ENCODE data around the gene FGD4.

DNA sequence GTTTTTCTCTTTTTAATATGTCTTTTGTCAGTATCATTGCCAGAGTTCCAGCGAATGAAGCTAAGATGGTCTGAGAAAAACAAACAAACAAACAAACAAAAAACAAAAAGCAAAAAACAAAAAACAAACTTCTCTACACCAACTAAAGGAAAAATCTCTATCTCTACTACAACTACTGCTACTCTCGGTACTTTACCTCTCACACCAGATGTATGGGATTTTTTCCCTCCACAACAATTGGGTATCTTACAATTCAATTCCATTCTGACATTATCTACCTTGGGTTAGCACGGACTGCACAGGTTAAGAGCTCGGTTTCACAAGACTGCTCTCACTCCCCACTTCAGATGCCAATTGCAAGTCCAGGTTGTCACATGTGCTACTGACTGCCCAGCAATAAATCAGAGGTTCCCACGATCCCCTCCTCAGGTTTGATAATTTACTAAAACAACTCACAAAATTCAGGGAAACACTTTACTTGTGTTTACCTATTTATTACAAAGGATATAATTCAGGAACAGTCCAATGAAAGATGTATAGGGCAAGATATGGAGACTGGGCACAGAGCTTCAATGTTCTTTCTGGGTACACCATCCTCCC, 58.0 kb downstream of the OVCH1 start:
- CAGE, long polyA plus RNA = no peak
- RRBS = no CpG with 5 or more reads among the region's 5 CpGs

DNA sequence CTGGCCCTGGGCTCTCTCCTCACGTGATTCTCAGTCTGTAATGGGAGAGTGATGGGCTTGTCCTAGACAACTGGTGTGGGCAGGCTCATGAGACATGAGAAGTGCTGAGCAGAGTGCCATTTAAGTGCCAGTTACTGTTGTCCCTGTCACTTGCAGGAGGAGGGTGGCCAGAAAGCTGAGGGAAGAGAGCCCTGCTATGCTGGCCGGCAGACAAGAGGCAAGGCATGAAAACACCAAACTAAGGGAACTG, 48.6 kb upstream of the OVCH1 start:
- CAGE, long polyA plus RNA = no peak
- RRBS = no CpG with 5 or more reads among the region's 2 CpGs

DNA sequence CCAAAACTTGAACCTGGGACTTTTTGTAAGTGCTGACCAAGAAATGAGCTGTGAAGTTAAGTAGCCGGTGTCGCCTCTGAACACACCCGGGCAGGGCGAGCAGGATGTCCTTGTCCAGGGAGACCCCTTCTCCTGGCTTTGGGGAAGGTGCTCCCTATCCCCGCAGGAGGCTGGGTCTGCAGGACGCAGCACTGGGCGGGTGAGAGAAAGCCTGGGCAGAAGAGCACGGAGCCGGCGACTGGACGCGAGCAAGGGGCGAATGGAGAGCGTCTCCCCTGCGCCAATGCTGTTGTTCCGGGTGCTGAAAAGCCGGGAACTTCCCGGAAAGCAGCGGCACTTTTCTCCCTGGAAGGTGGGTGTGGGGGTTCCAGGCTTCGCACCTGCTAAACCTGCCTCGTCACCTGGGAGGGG, 417.0 kb upstream of the TMTC1 start:
- CAGE, long polyA plus RNA = no peak
- RRBS = 4% methylated on average over 8 of the region's 21 CpGs

- CAGE, long polyA plus RNA = no peak
- RRBS = no CpG with 5 or more reads among the region's 4 CpGs
Observed at GRCh38 chr12:30345891-30346550, 349.6 kb downstream of the IPO8 start.

DNA sequence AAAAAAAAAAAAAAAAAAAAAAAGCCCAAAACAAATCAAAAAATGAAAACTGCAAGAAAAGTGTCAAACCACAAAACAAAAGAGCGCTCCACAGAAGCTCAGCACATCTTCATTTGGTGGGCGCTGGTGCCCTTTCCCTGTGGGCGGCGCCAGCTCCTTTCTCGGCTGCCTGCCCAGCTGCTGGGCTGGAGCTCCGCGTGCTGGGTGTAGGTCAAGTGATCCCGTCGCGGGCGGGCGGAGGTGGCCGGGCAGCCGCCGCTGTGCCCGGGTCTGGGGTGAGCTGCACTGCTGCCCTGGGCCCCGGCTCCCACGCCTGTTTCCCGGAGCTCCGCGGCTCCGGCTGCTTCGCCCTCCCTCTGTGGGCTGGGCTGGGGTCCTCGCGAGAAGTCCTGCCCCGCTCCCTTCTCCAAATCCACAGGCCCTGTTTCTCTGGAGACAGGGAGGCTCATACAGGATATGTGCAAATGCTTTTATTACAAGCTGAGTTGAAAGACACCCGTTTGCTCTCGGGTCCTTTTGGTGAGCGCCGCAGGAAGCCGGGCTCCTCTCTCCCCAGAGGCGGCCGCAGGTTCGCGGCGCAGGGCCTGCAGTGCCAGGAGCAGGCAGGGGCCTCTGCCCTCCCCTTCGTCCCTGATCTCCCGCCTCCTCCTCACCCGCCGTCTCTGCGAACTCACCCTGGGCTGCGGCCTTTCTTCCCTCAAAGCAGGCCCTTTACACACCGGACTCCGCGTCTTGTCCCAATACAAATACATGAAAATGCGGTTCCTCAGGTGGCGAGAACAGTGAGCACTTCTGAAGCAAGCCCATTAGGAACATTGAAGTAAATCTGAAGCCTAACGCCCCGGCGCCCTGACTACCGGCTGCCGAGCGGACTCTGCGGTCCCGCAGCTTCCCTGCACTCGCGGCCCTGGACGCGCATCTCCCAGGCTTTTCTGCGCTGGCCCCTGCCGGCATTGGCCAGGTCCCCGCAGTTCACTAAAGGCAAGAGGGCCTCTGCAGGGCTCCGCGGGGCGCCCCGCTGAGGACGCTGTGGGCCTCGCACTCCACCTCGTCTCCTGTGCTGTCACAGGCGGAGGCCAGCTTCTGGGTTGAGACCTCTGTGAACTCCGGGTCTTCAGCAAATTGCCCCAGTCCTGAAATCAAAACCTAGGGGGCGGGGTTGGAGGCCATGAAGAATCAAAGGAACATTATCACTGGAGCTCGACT, 68.0 kb upstream of the CAPRIN2 start:
- CAGE, long polyA plus RNA = no peak
- RRBS = 22% methylated on average over 13 of the region's 73 CpGs

- CAGE, long polyA plus RNA = no peak
- RRBS = no CpG with 5 or more reads among the region's 6 CpGs
Observed at GRCh38 chr12:31005776-31006376, 67.8 kb upstream of the DDX11 start.

- CAGE, long polyA plus RNA = no peak
- RRBS = no CpG with 5 or more reads among the region's 28 CpGs
Observed at GRCh38 chr12:31163179-31163884, 89.7 kb downstream of the DDX11 start.

GRCh38 chr12:31560100-31561298, 30.4 kb downstream of the DENND5B start:
- CAGE, long polyA plus RNA = no peak
- RRBS = no CpG with 5 or more reads among the region's 11 CpGs

GRCh38 chr12:31603399-31604006, 12.6 kb upstream of the DENND5B start:
- CAGE, long polyA plus RNA = no peak
- RRBS = no CpG with 5 or more reads among the region's 3 CpGs

DNA sequence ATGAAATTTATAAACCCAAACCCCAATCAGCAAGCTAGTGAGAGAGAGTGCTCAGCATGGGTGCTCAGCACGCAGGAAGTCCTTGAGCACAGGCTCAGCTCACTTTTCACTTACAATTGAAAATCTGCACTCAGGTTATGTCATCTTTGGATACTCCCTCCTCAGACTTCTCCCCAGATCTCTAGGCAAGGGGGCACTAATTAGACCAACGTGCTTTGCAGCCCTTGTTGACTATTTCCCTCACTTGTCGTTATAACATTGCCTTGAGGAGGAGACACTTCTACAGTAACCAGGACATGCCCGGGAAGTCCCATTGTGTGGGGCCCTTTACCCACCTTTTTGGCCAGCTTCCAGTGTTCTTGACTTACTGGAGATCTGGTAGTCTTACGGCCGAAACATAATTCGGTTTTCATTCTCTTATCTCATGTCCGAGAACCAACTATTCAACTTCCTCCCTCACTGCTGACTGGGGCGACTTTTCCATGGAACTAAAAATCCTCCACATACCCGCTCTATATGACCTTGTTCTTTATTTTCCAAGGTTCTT, 5.4 kb upstream of the H3-5 start:
- CAGE, long polyA plus RNA = no peak
- RRBS = no CpG with 5 or more reads among the region's 10 CpGs

DNA sequence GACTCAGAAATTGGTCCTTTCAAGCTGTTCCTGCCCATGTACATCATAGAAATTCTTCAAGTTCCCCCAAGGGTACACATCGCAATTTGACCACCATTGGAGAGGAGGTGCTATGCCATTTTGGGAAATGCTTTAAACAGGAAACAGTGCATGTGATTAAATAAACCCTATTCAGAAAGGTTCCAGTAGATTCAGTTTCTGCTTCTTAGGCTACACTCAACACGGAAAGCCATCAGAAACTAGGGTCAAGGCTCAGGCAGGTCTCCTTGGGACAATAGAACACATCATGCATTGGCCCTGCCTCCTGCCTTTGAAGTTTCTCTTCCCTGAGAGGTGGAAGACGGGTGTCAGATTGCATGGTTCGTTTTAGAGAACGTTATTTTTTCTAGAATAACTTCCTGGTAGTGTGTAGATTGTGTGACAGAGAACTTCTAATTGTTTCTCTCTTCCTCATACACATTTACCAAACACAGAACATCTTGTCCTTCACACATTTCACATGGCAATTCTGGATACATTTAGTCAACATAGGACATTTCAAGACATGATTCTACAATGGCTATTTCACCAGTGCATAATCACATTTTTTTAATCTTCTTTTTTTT, 43.1 kb upstream of the H3-5 start:
- CAGE, long polyA plus RNA = no peak
- RRBS = no CpG with 5 or more reads among the region's 5 CpGs

DNA sequence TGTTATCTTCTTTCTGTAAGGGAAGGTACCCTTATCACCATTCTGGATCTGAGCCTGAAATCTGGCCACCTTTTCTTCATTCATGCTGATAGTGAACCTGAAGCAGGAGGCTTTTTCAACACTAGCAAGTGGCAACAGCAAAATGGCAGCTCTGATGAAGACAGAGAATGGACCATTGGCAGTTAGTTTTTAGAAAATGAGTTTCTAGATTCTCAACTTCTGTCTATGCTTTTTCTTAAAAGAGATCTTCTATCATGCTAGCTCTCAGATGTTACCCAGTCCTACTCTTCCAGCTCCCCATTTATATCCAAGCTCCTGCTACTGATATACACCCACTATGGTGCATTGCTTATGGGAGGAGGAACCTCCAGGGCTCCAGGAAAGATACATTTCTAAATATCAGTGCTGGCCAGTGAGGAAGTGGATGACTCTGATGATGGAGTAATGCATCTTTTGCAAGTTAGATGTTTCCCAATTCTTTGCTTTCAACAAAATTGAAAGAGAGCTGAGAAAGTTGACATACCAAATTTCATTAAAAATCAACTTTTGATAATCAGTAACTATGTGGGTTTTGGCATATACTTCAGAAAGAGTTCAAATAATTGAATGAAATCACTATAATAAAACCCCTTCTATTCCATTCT, 61.3 kb upstream of the H3-5 start:
- CAGE, long polyA plus RNA = no peak

GRCh38 chr12:31887067-31887483, 72.1 kb upstream of the RESF1 start:
- CAGE, long polyA plus RNA = no peak

GRCh38 chr12:31958678-31959005, 573 bp upstream of the RESF1 start:
- CAGE, long polyA plus RNA = no peak
- RRBS = no CpG with 5 or more reads among the region's 5 CpGs

- CAGE, long polyA plus RNA = no peak
- RRBS = no CpG with 5 or more reads among the region's 9 CpGs
Observed at GRCh38 chr12:31982859-31984220, 24.1 kb downstream of the RESF1 start.

DNA sequence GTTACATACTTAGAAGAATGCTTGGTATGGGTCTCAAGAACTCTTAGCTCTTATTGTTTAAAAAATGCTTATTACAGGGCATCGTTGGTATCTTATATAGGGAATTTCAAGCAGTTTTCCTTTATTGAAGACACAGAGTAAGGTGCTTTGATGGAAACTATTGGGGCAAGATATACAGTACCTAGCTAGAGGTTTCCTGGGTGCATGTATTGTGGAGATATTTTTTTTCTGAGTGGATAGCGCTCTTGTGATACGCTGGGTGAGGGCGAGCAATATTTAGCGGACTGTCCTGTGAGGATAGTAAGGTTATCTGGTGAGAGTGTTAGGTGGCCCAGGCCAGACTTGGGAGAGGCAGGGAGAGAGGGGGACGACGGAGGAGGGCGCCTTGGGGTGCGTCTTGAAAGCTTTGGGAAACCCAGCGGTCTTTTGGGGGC, 682 bp upstream of the BICD1 start:
- CAGE, long polyA plus RNA = no peak
- RRBS = no CpG with 5 or more reads among the region's 10 CpGs

DNA sequence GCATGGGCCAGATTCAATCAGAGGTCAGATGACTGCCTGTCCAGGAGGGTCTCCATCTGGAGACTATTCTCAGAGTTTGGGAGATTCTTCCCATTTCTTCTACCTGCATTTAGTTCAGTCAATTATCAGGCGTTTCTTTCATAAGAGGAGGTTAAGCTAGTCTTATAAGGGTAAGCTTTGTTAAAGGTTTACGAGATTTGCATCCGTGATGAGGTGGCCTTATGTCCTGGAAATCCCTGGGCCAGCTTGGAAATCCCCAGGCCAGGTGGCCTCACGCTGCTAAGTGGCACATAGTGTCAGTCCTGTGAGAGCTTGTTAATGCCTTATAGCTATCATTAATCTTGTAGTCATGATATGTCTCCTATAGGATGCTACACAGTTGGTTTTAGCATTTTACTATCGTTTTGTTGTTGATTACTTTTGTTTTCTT, 145.8 kb downstream of the BICD1 start:
- CAGE, long polyA plus RNA = no peak
- RRBS = no CpG with 5 or more reads among the region's 5 CpGs

GRCh38 chr12:32264905-32265580, 134.3 kb upstream of the FGD4 start:
- CAGE, long polyA plus RNA = no peak
- RRBS = no CpG with 5 or more reads among the region's 10 CpGs

- CAGE, long polyA plus RNA = no peak
- RRBS = 2% methylated on average over 44 of the region's 93 CpGs
Observed at GRCh38 chr12:32399134-32399966, at the start of gene FGD4. FGD4 (plus strand) TSS chr12:32399558.

DNA sequence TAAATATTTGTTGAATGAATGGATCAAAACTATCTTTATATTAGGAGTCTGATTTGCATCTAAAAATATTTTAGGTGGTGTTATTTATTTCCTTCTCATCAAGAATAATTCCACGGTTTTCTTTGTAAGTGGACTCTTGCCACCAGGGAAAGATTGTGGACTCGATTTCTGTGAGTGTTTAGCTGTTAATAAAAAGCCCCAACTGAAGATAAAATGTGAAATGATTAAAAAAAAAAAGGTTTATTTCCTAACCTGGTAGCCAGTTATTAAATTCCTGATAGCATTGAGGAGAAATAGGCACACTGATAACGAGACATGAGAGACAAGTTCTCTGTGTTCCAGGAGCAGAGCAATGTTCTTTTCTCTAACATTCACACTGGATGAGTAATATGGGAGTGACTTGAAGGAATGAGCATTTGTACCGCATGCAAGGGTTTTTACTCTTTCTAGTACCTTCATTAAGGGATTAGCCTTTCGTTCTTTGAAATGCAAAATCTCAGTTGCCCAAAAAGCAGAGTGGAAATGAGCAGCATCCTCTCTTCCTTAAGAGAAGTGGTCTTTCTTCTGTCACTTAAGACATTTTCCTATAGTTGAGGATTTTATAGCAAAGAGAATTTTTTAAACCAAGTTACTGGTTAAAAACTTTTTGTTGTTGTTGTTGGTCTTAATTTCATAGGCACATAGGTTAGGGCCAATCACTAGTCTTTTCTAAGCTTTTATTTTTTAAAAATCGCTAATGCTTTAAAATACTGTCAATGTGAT, 54.7 kb downstream of the FGD4 start:
- CAGE, long polyA plus RNA = no peak
- RRBS = no CpG with 5 or more reads among the region's 6 CpGs

Data from AG04450 (cell line).